H4 (cell line): ENCODE data around the genes IQGAP3 and PEAR1.

GRCh38 chr1:156572421-156572794 lies at the start of gene IQGAP3:
Gene IQGAP3 (minus strand): TSS chr1:156572565.
- RAMPAGE, long total RNA: no peak

- RAMPAGE, long total RNA: no peak
Observed at GRCh38 chr1:156581613-156582505, 2.3 kb downstream of the TTC24 start.

GRCh38 chr1:156624860-156625495 lies 5.8 kb downstream of the HAPLN2 start:
- RAMPAGE, long total RNA: no peak

DNA sequence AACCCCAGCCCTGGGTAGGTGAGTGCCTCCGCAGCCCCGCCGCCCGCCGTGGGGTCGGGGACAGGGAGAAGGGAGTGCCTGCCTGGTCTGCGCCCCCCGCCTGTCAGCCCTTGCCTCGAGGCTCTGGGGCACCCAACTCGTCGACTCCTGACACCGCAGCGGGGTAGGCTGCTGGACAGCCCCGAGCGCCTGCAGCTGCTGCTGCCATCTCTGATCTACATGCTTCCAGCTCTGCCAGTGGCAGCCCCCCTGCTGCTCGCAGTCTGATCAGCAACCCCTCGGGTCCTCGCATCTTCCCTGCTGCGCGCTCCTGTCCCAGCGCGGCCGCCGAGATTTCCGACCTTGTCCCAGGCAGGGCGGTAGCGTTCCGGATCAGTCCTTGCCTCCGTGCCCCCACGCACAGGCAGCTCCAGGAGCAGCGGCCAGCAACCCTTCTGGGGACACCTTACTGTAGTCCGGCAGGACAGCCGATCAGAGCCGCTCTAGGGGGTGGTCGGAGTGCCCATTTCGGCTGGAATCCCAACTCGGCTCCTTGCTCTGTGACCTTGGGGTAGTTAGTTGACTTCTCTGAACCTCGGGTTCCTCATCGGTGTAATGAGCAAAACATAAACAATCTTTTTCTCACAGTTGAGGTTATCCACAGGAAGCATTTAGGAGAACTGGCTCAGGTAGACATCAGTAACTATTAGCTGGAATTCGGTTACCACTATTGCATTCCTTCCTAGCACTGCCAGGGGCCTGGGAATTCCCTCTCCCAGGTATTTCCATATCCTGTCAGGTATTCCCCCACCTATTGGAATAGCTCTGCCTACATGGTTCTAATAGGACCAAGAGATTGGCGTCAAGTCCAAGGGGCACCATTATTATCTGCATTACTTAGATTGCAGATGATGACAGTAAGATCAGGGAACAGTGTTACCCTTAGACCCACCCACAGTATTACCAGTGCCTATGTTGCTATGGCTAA lies 624 bp downstream of the BCAN start:
- RAMPAGE, long total RNA: no peak

GRCh38 chr1:156651239-156651620 lies 9.3 kb downstream of the BCAN start:
- RAMPAGE, long total RNA: no peak

DNA sequence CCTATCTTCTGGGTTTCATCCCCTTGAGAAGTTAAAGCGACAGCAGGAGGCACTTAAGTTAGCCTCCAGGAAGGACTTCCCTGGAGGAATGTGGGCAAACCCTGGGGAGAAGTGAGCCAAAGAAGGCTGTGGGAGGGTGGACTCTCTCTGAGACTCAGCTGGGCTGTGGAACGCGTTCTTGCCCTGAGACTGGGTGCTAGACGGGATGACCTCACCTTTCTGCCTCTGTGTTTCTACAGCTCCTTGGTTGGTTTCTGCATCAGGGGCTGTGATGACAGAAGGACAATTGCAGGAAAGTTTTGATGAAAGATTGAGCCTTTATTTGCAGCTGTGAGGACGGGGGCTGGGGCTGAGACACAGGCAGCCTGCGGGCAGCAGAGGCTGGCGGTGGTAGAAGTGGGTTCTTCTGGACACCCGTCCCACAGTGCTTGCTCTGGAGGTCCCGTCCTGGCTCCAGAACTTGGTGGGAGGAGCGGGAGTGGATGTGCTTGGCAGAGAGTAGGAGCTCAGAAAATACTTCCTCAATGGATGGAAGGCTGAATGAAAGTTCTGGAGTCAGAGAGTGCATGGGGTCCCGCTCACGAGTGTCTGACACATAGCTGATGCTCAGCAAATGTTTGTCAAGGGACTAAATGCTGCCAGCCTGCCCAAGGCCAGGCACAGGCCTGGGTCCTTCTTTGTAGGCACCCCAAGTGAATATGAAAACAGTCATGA lies 13.3 kb upstream of the NES start:
- RAMPAGE, long total RNA: no peak

GRCh38 chr1:156704192-156704581 lies 1.2 kb downstream of the CRABP2 start:
- RAMPAGE, long total RNA: no peak

DNA sequence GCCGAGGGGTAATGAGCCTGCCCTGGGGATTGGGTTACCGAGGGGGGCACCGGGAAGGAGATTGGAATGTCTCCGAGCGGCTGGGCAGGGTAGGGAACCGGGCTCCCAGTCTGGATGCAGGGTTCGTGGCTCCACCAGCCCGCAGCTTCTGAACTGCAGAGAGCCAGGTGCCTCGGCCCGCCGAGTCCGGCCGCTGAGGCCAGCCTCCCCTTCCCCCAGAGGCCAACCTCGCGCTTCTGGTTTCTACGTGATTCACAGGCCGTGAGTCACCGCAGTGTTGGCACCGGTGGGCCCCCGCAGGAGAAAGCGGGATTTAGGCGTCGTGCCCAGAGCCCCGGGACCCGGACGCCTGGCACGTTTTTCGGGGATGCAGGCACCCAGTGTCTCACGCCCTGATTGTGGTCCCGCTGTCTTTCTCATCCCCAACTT lies 475 bp downstream of the CRABP2 start:
- RAMPAGE, long total RNA: no peak

DNA sequence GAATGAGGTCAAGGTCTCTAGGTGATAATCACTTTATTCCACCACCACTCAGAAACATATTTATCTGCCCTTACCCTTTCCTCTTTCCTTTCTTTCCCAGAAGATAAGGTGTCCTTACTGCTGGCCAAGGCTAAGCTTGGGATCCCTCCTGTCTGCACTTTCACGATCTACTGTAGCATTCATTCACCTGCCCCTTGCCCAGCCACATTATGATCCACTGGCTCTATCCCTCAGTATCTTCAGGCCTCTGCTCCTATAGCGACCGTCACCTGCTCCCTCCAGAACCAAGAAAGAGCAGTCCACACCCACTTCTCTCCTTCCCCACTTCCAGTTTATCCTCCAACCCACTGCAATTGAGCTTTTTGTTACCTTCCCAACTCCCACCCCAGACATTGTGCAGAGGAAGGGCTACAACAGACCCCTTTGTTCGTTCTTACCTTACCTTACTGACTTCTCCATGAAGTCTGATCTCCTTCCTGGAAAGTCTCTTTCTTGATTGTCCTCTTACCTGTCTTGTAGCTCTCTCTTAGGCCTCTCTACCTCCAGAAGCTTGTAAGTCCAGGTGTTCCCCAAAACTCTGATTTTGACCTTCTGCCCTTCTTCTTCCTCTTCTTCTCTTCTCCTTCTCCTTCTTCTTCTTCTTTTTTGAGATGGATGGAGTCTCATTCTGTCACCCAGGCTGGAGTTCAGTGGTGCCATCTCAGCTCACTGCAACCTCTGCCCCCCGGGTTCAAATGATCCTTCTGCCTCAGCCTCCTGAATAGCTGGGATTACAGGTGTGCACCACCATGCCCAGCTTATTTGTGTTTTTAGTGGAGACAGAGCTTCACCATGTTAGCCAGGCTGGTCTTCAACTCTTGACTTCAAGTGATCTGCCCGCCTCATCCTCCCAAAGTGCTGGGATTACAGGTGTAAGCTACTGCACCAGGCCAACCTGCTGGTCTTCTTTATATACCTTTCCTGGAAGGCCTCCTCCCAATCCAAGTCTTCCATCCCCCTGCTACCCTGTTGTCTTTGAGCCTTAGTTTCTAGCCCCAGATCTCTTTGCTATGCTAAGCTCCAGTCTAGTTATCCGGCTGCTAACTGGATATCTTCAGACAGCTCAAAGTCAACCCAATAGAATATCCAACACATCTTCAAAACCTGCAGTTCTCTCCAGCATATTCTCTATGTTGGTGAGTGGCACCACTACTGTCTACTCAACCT lies 10.3 kb upstream of the CRABP2 start:
- RAMPAGE, long total RNA: no peak

DNA sequence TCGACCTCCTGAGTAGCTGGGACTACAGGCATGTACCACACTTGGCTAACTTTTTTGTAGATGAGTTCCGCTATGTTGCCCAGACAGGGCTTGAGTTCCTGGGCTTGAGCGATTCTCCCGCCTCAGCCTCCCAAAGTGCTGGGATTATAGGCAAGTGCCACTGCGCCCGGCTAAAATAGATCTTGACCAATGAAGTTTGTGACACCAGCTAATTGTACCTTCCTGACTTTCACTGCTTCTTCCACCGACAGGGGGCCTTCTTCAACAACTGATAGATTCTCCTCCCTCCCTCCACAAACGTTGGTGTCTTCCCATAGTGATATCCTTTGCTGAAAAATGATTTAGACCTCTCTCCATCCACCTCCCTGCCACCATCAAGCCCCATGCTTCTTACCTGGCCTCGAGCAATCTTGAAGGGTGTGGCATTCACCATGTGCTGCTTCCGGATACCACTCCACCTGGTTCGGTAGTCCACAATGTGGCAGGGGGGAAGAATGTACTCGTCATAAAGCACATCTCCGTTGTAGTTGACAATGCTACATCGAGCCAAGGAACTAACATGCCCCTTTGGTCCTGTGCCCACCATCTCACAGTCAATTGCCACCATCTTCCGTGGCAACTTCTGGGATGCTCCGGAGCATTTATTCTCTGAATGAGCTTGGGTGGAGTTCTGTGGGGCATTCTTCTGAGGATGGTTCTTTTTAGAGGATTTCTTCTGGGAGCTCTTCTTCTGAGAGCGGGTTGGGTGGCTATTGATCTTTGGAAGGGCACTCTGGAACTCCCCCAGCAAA lies 1.6 kb upstream of the METTL25B start:
- RAMPAGE, long total RNA: no peak

DNA sequence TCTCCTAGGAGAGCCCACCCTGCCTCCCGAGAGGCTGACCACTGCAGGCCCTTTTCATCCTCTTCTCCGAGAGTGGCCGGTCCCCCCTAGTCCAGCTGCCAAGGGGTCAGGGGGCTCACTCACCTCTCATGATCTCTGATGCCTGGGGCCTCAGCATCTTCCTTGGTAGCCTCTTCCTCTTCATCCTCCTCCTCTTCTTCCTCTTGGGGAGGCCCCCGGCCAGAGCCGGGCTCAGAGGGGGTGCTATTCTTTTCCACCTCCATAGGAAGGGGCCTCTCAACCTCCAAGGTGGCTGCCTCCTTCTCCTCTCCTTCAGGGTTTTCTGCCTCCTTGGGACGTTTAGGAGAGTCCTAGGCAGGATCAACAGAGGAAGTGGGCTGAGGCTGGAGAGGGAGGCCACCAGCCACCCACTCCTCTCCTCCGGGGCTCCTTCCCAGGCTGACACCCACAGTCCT lies 2.7 kb upstream of the MRPL24 start:
- RAMPAGE, long total RNA: no peak

GRCh38 chr1:156746375-156746975 lies 5.0 kb downstream of the HDGF start:
- RAMPAGE, long total RNA: no peak

DNA sequence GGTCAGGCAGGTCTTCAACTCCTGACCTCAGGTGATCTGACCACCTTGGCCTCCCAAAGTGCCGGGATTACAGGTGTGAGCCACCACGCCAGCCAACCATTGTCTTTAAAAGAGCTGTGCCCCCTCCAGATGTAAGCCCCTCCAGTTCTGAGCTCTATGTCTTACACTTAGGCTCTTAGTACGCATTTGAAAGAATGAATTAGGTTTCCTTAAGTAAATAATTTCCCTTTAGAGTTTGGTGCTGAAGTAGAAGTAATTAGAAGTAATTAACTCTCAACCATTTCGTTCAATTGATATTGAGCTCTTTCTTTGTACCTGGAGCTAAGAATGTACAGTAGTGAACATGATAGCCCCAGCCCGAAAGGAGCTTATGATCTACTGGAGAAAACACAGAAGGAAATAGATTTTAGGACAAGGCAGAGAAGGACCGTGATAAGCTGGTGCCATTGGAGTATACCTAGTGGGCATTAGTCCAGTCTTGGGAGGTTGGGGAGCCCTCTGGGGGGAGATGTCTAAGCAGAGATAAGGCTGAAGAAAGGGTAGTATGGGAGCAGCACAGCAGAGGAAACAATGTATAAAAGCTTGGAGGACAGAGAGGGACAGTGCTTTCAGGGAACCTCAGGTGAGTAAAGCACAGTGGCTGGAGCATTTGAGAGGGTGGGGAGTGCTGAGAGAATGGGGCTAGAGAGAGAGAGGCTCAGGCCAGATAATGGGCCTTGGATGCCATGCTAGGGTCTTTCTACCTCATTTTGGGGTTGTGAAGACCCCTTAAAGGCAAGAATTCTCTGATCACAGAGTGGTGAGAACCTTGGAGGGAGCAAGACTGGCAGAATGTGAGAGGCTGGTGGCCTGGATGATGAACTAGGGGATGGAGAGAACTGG lies 3.5 kb downstream of the PRCC start:
- RAMPAGE, long total RNA: no peak

GRCh38 chr1:156794344-156794975 lies 22.2 kb downstream of the SH2D2A start:
- RAMPAGE, long total RNA: no peak

DNA sequence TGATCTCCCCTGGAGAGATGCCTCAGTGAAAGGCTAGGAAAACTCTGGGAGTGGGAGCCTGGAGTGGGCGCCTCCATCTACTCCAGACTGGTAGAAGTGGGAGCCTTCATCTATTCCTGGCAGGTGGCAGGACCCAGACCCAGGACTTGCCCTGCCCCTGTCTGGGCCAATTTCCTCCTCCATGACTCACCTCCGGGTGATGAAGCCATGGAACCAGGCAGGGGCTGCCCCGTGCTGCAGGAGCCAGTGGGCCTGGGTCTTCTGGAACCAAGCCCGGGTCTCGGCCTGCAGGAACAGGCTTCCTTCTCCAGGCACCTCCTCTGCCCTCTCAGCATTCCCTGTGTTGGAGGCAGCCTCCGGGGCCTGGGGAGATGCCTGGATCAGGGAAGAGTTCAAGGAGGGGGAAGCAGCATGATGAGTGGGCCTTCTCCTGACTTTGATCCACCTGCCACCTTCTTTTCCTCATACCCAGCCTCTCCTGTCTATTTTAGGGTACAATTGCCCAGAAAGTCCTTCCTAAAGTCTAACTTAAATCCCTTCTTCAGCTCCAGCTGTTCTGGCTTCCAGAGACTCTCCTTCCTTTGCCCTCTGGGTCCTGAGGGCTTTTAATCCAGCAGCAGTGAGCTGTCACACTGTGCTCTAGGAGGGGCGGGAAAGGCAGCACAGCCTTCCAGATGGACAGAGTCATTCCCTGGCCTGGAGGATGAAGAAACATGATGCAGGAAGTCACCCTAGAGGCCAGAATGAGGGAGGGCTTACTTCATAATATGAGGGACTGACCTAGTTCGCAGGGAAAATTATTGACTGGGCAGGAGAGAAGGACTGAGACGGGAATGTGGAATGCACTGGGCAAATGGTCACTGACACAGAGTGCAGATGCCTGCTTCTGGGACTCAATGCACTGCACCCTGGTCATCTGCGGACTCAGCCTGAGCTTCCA lies 1.5 kb downstream of the SH2D2A start:
- RAMPAGE, long total RNA: no peak

DNA sequence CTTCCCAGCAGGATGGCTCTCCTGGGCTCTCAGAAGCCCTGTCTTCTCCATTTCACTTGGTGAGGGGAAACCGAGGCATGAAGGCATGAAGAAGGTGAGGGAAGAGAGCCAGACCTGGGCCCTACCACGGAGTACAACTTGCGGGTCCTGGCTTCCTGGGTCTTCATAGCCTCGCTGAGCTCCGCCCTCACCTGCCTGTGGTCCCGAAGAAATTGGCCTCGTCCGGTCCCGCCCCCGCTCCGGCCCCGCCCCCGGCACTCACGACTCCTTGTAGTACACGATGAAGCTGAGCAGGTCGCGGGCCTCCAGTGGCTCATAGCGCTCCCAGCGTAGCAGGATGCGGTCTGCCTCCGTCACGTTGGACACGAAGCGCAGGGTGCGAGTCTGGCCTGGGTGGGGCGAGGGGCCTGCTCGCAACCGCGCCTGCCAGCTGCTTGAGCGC lies 10.2 kb downstream of the INSRR start:
- RAMPAGE, long total RNA: no peak

- RAMPAGE, long total RNA: no peak
Observed at GRCh38 chr1:156893322-156894515, at the start of gene PEAR1. Gene PEAR1 (plus strand): TSS chr1:156893718.

DNA sequence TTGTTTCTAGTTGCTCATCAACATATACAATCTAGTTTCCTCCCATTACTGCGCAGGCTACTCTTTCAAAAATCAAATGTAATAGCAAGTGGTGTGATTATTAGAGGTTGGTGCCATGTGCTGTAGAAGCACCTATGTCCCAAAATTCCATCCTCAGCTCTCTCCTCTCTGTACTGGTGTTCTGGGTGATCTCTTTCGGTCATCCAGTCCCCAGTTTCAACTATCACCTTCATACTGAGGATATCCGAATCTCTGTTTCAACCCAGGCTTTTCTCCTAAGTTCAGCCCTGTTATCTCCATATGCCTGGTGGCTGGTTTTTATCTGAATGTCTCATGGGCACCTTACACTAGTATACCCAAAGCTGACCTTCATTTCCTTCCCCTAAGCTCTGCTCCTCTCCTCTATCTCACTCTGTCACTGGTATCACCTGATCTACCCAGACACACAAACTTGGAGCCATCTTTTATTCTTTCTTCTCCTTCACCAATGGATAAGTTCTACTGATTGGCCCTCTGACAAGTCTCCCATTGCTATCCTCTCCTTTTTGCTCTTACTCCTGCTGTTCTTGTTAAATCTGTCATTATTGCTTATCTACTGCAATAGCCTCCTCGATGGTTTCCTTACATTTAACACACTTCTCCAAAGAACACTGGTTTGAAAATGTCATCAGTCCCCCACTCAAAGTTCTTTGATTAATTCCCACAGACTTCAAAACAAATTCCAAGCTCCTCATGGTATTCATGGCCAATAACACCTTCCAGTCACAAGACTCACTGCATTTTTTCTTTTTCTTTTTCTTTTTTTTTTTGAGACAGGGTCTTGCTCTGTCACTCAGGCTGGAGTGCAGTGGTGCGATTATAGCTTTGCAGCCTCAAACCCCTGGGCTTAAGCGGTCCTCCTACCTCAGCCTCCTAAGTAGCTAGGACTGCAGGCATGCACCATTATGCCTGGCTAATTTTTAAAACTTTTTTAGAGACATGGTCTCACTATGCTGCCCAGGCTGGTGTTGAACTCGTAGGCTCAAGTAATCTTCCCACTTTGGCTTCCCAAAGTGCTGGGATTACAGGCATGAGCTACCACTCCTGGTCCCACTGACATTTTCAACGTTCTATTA lies 53.2 kb downstream of the LRRC71 start:
- RAMPAGE, long total RNA: no peak

- RAMPAGE, long total RNA: no peak
Observed at GRCh38 chr1:156993338-156993975, 52.1 kb downstream of the ARHGEF11 start.

GRCh38 chr1:157045031-157045241 lies 606 bp downstream of the ARHGEF11 start:
- RAMPAGE, long total RNA: no peak